ENCODE results near the gene TLN2.

DNA sequence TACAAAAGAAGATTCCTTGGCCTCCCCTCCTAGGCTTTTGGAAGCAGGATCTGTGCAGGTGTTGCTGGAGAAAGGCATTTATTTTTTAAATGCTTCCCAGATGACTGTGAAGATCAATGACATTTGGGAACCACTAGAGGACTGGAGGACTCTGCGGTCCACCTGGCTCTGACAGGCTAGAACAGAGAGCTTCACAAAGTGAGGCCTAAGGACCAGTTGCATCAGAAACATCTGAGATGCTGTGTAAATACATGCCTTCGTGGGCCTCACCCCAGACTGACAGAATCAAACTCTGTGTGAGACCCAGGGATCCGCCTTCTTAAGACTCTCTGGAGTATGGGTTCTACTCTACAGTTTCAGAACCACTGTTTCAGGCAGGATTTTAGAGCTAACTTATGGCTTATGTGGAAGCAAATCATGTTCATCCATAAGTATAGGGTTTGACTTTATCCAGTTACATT is 105.0 kb upstream of the ICE2 start:
- PRO-cap, 2 experiments, result no peak in any of the 2 experiments

DNA sequence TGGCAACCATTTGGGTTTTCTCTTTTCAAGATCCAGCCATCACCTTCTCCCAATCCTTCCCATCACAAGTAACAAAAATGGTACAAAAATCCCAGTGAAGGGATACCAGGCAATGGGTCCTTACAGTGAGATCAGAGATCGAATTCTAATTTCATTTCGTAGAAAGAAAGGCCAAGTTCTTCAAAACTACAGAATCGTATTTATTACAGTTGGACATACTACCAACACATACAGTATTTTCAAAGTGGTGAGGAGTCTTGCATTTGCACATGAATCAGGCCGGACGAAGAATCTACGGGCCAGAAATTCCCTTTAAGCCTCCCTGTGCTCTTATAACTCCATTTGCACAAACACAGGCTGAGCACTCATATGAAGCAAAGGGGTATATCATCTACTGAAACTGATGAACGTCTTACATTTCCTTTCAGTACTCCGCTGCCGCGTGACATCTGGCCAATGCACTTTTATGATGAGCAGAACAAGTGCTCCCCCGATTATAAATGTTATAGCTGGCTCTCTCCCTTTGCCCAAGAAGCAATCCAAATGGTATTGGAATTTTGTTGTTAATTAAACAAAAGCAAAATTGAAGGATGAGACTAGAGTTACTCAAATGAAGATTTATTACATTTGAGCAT is 110.2 kb upstream of the ICE2 start:
- PRO-cap, 2 experiments, result no peak in any of the 2 experiments

DNA sequence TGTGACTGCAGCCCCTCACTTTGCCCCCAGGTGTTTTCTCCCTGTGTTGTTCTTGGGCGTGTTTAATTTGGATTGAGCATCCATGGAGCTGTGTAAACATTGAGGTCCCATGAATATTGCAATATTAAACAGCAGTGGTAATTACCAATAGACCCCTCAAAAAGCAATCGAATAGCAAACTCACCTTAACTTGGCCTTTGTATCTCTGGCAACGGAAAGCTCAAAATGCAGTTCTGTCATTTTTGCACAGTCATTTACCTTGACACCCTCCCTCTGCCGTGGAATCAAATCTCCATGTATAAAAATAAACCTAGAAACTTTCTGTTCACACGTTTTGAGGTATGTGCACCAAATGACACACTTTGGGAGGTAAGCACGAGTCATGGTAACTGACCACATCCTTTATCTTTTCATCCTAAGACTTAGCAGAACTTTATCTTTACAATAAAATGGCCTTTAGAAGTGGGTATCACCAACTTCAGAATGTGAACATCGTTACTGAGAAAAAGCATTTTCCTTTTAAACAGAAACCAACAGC is 170.8 kb upstream of the ICE2 start:
- PRO-cap, 2 experiments, result no peak in any of the 2 experiments

GRCh38 chr15:60720466-60721467 is 241.8 kb upstream of the ICE2 start:
- PRO-cap, 2 experiments, result no peak in any of the 2 experiments

DNA sequence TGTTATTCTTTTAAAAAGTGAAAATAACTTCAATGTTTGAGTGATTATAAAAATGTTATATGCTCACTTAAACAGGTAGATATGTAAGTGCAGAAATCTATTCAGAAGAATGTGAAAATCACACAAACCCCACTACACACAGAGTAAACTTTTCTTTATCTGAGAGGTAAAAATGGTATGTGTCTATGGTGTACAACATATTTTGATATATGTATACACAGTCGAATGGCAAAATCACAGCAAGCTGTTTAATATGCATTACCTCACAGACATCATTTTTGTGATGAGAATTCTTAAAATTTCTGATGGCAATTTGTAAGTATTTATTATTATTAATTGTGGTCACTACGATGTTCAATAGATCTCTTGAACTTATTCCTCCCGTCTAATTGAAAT is 263.3 kb upstream of the ICE2 start:
- PRO-cap, 2 experiments, result no peak in any of the 2 experiments

DNA sequence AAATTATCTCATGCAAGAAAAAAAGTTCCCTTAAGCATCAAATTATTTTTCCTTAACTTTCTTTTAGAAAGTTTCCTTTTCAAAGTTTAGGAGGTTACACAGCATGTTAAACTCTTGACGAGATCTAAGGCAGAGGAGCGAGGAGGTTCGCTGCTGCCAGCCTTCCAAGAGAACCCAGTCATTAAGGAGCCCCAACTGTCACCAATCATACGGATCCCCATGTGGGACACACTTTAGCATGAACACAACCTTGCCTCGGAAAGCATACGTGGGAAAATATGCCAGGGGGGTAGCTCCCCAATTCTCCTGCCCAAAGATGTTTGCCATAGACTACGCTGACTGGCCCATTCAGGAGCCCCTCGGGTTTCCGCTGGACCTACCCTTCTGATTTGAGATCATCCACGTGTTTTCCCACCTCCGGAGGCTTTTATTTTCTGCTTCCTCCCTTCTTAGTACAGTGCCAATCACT is 284.5 kb upstream of the ICE2 start:
- PRO-cap, 2 experiments, result no peak in any of the 2 experiments

GRCh38 chr15:60917114-60918054 is 311.7 kb downstream of the RORA start:
- PRO-cap, 2 experiments, result no peak in any of the 2 experiments

DNA sequence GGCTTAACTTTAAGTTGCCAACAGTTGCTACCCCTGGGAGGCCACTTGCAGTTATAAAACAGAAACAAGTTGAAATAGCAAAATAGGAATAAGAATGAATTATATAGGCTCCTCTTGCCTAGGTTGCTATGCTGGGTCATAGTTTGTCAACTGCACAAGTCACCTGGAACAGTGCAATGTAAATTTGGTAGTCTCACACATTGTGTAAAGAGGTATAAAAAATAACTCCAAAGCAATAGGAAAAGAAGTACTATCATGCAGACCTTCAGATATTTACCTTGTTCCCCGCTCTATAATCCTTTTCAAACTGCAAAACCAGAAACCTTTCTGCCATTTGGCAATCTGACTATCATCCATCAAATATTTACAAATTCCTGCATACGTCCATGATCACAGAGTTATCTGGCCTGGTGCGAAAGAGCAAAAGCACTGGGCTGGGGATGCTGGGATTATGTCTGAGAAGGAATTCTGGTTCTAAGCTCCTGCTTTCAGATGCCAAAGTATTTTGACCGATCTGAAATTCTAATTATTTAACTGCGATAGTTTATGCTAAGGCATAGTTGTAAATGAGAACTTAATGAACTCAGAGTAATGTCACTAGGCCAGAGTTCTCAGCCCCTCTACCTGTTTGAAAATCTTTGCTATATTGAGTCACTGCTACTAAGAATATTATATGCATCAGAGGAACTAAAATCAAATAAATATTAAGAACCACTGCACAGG is 143.1 kb downstream of the RORA start:
- PRO-cap, 2 experiments, result no peak in any of the 2 experiments

- PRO-cap, 2 experiments, result no peak in any of the 2 experiments
Observed at GRCh38 chr15:61098065-61098445, 131.0 kb downstream of the RORA start.

DNA sequence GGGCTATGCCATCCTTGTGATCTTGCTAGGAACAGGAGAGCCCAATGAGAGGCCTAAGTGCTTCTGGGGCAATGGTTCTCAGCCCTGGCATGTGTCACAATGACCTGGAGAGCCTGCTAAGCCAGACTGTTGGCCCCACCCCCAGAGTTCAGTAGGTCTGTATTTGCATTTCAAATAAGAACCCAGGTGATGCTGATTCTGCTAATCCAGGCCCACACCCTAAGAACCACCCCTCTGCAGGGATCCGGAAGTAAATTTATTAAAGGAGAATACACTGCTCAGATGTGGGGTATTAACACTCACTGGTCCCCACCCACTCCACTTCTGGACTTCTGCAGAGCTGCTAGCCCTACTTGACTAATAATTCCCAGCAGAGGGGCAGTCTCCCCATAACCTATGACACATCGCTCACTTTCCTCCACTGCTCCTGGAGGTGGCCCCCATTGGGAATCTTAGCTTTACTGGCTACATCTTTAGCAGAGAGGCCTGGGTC is 57.8 kb downstream of the RORA start:
- PRO-cap, 2 experiments, result no peak in any of the 2 experiments

DNA sequence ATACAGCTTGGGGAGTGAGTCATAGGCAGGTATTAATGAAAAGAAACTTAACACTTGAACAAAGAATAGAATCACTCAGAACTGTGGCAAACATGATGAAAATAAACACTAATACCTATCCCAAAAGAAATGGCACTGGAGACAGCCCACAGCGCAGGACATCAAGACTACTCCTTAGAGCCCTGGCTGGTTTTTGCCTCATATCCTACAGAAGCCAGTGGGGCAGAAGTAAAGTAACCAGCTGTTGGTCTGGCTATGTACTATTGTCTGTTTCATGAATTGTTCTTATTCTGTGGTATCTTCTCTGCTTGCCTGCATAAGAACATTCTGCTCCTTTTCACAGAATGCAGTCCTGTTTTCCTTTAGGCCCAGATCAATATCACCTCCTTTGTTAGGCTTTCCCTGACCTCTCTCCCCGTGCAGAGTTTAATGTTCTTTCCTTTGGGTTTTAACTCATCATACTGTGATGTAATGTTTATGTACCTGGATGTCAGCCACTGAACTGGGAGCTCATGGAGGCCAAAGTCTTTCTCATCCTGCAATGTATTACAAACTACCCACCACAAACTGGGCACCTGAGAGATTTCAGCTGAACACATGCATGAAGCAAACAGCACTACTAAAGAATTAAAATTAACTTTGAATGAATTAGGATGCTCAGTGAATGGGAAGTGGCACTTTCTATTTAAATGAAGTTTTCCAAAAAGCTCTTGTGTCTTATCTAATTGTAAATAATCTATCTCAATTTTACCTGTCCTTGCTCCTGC is 192.7 kb upstream of the RORA start:
- PRO-cap, 2 experiments, result no peak in any of the 2 experiments

DNA sequence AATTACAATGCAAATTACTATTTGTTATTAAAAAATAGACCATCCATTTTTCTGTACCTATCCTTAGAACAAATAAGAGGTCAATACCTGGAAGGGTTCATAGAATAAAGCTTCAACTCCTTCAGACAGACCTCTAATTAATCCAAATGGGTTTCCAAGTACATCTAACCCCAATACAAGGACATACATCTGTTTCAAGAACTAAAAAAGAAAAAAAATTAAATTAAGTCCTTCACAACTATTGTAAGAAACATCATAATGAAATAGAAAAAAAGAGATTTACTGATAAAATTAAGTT is 184.7 kb downstream of the VPS13C start:
- PRO-cap, 2 experiments, result no peak in any of the 2 experiments

GRCh38 chr15:61906904-61907393 is 153.3 kb downstream of the VPS13C start:
- PRO-cap, 2 experiments, result no peak in any of the 2 experiments

DNA sequence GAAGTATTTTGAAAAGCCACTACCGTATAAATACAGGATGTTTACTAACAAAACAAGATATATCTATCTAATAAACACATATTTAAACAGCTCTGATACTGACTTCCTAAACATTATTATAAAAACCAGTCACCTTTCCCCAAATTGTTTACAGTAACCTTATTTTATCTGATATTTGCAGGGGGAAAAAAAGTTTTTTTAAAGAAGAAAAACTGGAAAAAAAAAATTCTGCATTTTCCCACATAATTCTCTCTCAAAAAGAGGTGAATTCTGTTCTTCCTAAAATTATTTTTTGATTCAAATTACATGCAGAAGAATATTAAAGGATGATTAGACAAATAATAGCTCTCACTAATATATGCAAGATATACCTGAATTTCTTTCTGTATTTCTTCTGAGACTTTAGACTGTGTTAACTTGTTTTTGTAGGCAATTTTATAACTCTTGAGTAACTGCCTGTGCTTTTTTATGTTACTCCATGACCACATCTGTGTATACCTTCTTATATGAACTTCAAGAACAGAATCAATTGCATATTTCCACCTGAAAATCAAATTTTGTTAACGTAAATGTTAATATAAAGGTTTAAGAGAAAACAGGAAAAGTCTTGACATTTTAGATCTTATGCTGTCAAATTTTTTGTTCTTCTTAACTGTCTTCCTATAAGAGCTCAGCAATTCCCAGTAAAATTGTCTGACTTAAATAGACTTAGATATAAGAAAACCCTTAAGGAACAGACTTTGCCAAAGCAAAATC is 53.1 kb downstream of the VPS13C start:
- PRO-cap, 2 experiments, result no peak in any of the 2 experiments

DNA sequence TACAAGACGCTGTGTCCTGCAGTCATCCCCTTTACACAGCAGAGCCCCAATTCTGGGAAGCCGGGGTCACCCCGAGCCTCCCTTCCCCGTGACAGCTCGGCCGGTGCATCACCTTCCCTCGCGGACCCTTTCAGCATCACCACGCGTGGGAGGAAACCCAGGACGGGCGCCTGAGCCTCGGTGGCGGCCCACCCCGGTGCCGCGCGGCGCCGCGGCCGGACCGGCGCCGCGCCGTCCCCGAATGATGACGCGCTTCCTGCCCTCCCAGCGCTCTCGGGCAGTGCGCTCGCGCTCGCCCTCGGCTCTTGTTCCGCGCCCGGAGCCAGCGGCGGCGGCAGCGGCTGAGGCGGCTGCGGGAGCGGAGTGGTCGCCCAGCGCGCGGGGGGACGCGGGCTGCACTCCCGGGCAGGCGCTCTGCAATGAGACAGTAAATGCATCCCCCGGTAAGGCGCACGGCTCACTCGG is at the start of gene TLN2:
Gene TLN2 (plus strand): TSS at position 308 of the 465 bp plus-strand sequence.
- PRO-cap, 2 experiments, result peak in 2 of 2 experiments; most common plus-strand start position 308 of the sequence (in 2); most common minus-strand start position 228 of the sequence (in 1)

DNA sequence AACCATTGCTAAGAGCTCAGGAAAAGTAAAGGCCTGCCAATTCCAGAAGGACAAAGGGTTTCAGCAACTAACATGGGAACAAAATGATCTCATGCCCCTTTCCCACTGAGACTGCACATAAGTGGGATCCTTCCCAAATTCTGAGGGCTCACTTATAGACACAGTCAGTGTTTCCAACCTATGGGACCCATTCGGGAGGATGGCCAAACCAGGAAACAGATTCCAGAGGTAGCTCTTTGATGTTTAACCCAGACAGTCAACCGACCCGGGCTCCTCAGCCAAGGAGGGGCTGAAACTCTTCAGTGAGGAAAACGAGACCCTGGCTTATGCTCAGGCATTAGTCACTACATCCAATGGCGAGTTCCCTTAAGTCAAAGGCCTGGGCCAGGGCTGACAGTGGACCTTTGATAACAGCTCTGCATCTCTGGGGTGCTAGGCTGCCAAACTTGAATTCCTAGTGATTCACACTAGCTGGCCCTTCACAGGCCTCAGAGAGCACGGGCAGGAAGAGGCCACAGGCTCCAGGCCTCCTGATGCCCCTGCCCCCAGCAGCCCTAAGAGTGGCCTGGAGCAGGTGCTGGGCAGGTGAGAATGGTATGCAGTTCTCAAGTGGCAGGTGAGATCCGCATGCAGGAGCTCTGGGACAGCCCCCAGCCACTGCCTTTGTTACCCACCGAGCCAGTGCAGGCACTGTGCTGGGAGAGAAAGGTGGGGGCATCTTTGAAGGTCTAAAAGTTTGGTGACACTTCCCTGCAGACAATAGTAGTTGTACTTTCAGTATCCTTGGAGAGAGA is 79.9 kb downstream of the TLN2 start:
- PRO-cap, 2 experiments, result no peak in any of the 2 experiments

GRCh38 chr15:62820429-62820763 is 222.2 kb upstream of the TPM1 start:
- PRO-cap, 2 experiments, result no peak in any of the 2 experiments

DNA sequence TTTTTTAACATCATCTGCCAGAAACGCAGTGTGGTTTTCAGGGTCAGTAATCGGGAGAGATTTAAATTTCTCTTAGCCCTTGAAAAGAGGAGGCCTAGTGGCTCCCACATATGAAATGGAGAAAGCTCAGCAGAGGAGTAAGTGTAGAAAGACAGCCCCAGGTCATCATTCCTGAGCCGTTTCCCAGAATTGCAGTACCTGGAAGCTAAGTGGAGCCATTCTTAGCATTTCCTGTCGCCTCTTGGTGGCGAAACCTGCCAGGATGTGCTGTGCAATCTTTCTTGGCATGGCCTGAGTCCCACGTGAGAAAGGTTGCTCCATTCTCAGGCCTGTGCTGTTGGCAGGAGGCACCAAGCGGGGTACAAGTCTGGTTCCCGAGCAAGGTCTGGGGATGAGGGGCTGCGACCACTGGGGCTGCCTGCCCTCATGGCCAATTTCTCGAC is 207.2 kb upstream of the TPM1 start:
- PRO-cap, 2 experiments, result no peak in any of the 2 experiments

- PRO-cap, 2 experiments, result peak in 1 of 2 experiments; most common minus-strand start chr15:62842303 (in 1)
Observed at GRCh38 chr15:62841921-62842651, 200.5 kb upstream of the TPM1 start.

DNA sequence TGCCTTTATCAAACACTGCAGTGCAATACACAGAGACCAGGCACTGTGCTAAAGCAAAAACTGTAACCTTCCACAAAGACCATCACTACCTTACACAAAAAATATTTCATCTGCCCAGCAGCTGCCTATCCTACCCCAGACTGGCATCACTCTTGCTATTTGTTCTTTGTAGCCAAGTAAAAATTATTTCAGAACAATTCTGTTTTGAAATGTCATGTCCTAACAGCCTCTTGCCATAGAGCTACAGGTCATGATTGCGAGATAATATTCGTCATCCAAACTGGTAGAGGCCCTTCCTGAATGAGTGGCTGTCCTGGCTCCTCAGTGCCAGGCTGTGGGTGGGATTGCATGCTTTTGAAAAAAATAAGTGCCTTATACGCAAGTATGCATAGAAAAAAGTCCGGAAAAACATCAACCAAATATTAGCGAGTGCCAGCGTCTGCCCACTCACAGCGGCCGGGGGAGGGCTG is 142.2 kb upstream of the TPM1 start:
- PRO-cap, 2 experiments, result no peak in any of the 2 experiments